Ascending aorta (tissue), 1 donor: ENCODE measurements around a stretch of chr20.

GRCh38 chr20:23456237-23457204 is 3.8 kb upstream of the CST11 start:
- PRO-cap, result no peak

GRCh38 chr20:24103358-24103761 is 114.8 kb upstream of the GGTLC1 start:
- PRO-cap, result no peak

GRCh38 chr20:24432123-24432447 is 37.3 kb upstream of the SYNDIG1 start:
- PRO-cap, result no peak

- PRO-cap, result no peak
These were observed 18.8 kb upstream of the CST7 start for GRCh38 chr20:24930144-24930860.

DNA sequence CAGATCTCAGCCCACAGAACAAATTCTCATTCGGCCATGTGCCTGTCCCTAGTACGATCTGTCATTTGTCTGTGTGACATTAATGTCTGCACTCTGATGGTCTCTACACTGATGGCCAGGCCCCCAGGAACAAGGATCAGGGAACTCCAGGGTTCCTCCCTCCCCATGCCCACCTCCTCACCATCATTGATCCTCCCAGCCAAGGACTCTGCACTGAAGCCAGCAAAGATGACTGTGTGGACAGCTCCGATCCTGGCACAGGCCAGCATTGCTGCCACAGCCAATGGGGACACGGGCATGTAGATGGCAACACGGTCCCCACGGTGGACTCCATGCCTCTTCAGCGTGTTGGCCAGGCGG is 27.4 kb downstream of the ACSS1 start:
- PRO-cap, result no peak

- PRO-cap, result no peak
These were observed 25.4 kb downstream of the ACSS1 start for GRCh38 chr20:25032050-25033419.

DNA sequence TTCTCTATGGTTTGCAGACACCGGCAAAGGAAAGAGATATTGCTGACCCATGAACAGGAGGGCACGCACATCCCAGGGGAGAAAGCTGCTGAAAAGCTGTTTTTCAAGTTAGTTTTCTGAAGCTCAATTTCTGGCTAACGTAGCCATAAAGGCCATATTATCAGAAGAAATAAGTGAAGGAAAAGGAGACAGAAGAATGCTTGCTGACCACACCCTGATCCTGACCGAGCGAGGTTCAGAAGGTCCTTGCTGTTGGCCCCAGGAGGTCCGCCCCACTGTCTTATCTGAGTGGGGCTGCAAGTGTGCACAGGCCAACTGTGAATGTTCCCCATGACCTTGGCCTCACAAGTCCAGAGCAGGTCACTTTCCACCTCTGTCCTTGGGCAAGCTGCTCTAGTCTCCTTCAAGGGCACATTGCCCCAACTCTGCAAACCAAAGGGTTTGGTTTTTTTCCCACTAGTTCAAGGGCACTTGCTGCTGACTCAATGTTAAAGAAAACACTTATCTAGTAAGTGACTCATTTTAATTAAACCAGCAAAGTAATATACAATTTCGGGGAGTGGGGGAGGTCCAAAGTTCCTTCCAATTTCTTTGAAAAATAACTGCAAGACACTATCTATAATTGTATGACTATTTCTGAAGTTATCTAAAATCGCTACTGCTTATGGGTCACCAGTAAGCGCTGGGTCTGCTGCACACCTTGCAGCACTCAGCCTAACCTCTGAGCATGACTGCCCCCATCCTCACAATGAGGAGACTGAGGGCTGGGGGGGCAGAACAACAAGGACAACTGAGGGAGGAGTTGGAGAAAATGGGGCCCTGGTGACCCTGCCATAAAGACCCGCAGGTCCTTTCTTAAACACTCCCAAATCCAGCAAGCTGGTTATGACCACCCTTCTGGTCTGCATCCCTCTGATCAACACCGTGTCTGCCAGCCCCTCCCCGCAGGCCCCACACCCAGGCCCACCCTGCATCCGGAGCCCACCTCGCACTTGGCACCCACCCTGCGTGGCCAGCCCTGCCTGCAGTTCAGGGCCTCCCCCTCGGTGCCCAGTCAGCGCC is 1.7 kb downstream of the ACSS1 start:
- PRO-cap, result no peak

DNA sequence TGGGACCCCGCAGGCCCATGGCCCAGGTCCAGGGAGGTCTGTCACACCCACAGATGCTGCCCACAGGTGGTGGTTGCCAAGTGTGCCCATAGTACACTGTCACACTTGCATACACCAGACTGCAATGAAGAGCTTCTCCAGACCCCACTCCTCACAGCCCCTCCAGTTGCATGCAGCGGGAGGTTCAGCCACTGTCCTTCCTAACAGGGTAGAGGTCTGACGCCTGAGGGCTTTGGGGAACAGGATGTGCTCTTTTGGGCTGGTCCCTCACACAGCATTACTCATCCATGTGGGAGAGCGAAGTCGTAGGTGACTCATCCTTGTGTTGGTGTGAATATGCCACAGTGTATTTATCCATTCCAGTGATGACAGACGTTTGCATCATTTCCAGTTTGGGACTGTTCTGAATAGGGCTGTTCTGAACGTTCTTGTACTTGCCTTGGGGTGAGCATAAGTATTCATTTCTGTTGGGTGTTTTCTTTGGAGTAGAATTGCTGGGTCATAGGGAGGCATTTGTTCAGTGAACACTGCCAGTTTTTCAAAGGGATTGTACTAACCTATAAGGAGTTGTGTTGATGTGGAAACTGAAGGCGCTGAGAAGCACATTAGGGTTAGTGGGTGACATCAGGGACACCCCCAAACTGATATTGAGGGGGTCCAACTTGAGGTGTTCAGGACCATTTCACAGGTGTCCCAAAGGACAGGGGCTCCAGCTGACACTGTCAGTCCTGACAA is 10.1 kb upstream of the PYGB start:
- PRO-cap, result unidirectional peak, minus-strand start at position 202 of the sequence

DNA sequence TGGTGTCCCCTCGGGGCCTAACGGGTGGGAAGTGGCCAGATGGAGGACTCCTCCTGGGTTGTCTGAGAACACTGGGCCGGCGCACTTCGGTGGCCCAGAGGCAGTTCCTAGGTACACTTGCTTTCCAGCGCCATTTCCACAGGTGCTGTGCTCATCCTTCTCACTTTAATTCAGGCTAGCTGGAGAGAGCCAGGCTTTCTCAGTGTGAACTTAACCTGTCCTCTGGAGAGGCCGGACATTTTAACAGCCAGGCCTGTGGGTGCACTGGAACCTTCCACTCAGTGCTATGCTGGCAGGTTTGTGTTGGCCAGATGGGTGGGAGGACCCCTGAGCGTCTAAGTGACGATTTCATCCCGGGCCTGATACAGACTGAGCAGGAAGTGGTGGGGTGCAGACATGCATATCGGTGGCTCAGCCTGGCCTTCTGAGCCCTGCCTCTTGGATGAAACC is 8.4 kb upstream of the PYGB start:
- PRO-cap, result no peak

DNA sequence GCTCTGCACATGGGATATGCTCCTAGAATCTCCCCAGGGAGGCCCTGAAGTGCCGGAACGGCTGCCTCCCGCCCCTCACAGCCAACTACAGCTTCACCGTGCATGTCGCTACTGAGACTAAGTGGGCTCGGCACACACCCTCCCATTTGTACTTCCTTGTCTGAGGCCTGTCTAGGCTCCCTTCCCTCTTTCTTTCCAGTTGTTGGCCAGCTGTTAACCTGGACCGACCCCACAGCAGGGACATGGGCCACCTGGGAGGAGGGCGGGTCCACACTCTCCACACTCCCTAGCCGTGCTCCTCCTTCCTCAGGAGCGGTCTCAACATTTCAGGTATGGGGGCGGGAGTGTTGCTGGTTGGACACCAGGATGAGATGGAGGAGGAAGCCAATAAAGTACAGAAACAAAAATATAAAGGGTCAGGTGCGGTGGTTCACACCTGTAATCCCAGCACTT is 69.8 kb downstream of the PYGB start:
- PRO-cap, result no peak

DNA sequence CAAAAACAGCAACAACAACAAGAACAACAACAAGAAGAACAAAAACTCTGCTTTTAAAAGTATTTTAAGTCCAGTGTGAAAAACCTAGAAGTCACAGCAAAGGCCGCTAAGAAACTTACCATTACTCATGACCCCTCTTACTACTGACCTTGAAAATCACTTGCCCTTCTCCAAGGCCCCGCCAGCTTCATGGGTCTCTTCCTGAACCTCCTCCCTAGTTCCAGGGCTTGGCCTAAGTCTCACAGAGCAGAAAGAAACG is 942 bp downstream of the NINL start:
- PRO-cap, result no peak

GRCh38 chr20:26208342-26209679 is 512.2 kb upstream of the ZNF337 start:
- PRO-cap, result no peak

- PRO-cap, result no peak
These were observed 770.8 kb upstream of the DEFB115 start for GRCh38 chr20:30486455-30487271.

- PRO-cap, result unidirectional peak, minus-strand start at chr20:30585306
These were observed 672.0 kb upstream of the DEFB115 start for GRCh38 chr20:30585179-30586225.

GRCh38 chr20:30816219-30816758 is 441.2 kb upstream of the DEFB115 start:
- PRO-cap, result no peak

DNA sequence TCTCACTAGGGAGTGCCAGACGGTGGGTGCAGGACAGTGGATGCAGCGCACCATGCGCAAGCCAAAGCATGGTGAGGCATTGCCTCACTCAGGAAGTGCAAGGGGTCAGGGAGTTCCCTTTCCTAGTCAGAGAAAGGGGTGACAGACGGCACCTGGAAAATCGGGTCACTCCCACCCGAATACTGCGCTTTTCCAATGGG is 24.3 kb upstream of the DEFB116 start:
- PRO-cap, result no peak

DNA sequence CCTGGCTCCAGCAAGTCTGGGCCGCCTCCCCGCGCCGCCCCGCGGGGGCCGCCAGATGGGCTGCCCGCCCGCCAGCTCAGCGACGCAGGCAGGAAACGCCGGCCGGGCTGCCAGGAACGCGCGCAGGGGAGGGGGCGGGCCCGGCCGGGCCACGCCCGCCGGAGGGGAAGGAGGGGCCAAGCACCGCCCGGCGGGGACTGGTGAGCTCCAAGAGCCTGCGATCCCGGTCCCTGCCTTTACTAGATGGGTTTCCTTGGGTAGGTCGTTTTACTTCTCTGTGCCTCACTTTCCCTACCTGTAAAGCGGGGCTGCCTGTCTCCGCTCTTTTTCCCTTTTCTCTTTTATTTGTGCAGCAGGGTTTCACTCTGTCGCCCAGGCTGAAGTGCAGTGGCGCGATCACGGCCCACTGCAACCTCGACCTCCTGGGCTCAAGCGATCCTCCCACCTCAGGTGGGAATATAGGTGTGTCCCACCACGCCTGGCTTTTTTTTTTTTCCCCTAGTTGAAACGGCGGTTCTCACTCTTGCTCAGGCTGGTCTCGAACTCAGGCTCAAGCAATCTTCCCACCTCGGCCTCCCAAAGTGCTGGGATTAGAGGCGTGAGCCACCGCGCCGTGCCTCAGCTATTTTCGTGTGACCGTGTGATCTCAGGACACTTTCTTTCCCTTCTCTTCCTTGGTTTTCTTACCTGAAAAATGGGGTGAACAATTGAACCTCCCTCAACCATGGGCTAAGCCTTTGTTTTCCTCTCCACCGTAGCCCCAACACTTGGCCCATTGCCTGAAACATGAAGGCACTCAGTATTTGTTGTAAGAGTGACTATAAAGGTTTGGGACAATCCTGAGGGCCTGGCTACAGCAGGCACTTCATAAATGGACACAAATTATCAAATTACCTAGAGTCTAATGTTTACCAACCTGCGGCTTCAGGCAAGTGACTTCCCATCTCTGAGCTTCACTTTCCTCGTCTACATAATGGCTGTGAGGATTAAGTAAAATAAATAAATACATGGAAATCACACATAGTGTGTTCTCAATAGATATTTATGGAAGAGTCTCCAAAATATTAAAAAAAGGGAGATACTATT is 26.3 kb downstream of the MCTS2 start:
- PRO-cap, result bidirectional peak, plus-strand start at position 183 of the sequence, minus-strand start at position 86 of the sequence

DNA sequence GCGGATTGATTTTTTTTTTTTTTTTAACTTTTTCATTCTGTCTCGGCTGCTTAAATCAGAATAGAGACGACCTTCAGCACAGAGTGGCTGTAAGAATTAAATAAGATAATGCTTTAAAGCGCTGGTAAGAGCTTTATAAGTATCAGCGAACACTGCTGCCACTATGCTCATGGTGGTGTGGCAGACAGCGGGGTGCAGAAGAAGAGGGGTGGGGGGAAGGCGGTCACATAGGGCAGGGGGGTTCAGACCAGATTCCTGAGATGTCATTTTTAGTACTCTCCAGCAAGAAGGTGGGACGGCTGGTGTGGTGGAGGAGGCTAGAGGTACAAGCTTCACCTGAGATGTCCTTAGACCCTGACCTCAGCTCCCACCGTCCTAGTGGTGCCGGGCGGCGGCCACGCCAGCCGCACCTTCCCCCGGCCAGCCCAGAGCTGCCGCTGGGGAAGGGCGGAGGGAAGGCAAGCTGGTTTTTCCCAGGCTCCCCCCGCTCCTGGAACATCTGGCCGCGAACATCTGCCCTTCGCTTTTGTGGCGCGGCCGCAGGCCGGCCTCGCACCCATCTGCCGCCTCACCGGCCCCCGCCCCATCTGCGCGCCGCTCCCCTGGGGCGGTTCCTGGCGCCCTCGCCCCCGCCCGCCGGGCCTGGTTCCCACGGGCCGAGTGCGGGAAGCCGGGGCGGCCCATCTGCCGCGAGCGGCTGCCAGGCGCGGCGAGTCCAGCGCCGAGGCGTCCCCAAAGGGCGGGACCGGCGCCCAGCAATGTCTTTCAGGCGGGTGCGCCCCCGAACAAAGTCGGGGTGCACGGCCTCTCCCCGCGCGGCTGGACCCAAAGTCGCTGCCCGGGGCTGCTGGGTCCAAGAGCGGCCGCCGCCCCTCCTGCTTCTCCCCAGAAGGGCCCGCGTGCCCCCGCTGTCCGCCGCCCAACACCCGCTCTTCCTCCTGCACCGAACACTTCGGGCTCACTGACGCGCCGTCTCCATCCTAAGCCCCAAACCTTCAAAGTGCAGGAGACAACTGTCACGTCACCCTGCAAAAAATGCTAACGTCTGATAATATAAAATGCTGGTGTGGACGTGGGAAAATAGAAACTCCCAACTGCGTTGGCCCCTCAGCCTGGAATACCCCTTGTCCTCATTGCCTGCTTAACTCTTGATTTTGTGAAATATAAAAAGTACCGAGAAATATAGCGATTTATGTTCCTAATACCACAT is 17.4 kb upstream of the ID1 start:
- PRO-cap, result bidirectional peak, plus-strand start at position 652 of the sequence, minus-strand start at position 562 of the sequence

GRCh38 chr20:31638509-31638729 is 707 bp downstream of the COX4I2 start:
- PRO-cap, result no peak

- PRO-cap, result no peak
These were observed 26.5 kb downstream of the COX4I2 start for GRCh38 chr20:31663853-31665027.